Astrocyte (in vitro differentiated cells and primary cell): ENCODE measurements around the genes ZBTB42 and CDCA4.

DNA sequence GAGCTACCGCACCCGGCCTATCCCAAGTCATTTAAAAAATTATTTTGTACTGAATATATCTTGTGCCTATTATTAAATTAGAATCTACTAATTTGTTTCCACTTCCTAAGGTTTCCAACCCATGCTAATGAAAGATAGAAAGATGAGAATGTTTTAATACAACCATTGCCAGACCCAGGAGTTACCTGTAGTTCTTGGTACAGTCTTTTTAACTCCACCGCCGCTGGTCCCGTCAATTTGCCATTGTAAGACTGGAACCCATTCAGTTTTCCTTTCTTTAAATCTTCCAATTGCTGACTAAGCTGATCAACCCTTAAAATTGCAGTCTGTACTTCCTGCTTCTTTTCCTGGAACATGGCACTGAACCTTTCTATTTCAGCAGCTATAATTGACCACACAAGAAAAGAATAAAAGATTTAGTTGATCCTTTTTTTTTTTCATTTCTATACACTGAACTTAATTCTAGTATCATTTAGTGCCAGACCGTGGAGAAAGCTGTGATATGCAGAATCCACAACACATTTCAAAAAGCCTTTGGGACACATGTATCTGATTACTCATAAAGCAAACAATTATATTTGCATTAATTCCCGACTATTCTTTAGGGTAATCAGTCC, 37.3 kb downstream of the ZFYVE21 start:
- PRO-cap = no peak
- RRBS, 2 experiments = no CpG with 5 or more reads among the region's 7 CpGs

GRCh38 chr14:103862648-103862900, 15.2 kb upstream of the PPP1R13B start:
- PRO-cap = no peak
- RRBS, 2 experiments = no CpG with 5 or more reads among the region's 3 CpGs

- PRO-cap = no peak
- RRBS, 2 experiments = no CpG with 5 or more reads among the region's 21 CpGs
Observed at GRCh38 chr14:104281005-104281480, 142.7 kb downstream of the KIF26A start.

DNA sequence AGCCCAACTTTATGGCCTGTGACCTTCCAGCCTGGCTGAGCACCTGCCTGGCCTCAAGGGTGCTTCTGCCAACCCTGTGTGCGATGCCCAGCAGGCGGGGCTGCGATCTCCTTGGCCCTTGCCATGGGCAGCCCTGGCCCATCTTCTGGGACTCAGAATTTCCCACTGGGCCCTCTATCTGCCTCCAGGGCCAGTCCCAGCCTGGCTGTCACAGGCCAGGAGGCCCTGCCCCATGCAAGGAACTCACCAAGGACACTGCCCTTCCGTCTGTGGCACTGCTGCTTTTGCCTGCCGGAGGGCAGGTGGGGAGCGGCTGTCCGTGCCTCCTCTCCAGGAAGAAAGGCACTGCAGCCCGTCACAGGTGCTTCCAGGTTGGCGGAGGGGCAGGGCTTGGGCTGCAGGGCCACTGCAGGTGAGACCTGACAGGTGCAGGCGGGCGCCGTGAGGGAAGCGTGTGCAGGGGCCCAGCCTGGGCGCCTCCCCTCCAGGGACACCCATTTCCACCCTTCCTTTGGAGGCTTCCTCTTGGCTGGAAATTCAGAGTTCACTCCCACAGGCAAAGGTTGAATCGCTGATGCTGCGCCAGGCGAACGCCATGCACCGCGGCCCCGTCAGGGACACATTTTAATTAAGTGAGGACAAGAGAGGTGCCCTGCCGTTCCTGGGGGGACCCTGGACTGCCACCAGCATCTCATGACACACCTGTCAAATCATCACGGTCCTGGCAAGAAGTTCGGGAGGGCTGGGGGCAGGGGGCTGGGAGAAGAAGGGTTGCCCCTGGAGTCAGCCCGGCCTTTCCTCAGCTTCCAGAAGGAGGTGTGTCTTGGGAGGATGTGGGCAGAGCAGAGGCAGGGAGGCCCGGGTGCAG, 178.0 kb downstream of the KIF26A start:
- PRO-cap = no peak
- RRBS, 2 experiments = 34 to 47% methylated on average over 2 of the region's 26 CpGs

GRCh38 chr14:104707192-104707636, 16.8 kb upstream of the ADSS1 start:
- PRO-cap = no peak
- RRBS, 2 experiments = no CpG with 5 or more reads among the region's 13 CpGs

- PRO-cap = no peak
- RRBS, 2 experiments = 90 to 94% methylated on average over 11 to 16 of the region's 29 CpGs
Observed at GRCh38 chr14:104712710-104713142, 11.3 kb upstream of the ADSS1 start.

DNA sequence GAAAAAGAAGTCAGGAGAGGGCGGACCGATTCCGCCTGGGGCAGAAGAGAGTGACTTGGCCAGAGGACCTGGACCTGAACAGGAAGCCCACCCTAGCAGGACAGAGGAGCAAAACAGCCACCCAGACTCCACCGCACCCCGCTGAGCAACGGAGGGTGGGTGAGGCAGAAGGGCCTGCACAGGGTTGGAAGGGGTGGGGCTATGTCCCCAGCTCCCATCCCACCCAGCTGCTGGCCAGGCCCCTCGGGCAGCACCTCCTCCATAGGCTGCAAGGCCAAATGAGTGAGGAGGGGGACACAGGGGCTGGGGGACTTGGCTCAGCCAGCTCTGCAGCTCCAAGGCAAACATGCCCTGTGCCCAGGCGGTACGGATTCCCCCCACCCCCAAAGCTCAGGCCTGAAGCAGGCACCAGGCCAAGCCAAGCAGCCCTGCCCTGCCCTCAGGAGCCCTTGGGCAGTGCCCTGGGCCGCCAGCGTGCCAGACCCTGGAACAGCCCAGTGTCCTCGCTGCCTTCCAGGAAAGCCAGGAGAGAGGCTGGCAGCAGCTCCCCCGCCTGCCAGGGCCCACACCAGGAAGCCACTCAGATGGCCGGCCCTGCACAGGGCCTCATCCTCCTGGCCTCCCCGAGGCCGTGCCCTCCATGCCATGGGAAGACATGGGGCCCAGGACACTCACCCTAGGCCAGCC, 3.6 kb downstream of the AKT1 start:
- PRO-cap = no peak
- RRBS, 2 experiments = no CpG with 5 or more reads among the region's 16 CpGs

GRCh38 chr14:104800104-104801206, at the start of gene ZBTB42:
Gene ZBTB42 (plus strand): TSS chr14:104801101.
- PRO-cap = no peak
- RRBS, 2 experiments = 2 to 3% methylated on average over 55 to 61 of the region's 151 CpGs

DNA sequence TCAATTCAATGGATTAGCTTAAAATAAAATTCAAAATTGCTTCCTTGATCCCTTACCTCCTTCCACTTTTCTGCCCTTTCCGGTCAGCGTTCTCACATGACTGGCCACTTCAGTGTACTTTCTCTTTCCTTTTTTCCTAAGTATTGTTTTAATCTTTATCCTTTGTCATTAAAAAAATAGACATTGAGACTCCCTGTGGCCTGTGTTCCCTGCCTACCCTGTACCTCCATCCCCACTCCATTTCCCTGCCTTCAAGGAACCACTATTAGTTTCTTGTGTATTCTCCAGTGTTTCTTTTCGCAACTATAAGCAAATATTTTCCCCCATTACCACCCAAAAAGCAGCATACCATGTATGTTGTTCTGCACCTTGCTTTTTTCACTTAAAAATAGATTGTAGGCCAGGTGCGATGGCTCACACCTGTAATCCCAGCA, 13.4 kb downstream of the ZBTB42 start:
- PRO-cap = no peak
- RRBS, 2 experiments = no CpG with 5 or more reads among the region's 4 CpGs

DNA sequence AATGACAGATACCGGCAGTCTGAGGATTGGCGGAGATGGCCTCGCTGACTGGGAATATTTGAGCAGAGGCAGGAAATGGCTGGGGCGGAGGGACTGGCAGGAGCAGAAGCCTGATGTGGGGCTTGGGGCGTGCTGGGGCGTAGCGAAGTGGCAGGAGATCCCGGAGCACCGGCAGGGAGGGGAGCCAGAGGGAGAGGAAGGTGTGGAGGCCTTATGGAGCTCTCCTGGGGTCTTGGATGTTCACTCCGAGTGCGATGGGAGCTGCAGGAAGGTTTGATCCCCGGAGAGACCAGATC, 24.8 kb downstream of the ZBTB42 start:
- PRO-cap = no peak
- RRBS, 2 experiments = 7% methylated on average over 4 of the region's 12 CpGs; no CpG with 5 or more reads in 1 of the 2 experiments

- PRO-cap = no peak
- RRBS, 2 experiments = 2 to 4% methylated on average over 8 to 20 of the region's 30 CpGs
Observed at GRCh38 chr14:104864700-104865016, 410 bp upstream of the CEP170B start.

- PRO-cap = no peak
- RRBS, 2 experiments = no CpG with 5 or more reads among the region's 10 CpGs
Observed at GRCh38 chr14:104899021-104899246, 25.7 kb upstream of the PLD4 start.

DNA sequence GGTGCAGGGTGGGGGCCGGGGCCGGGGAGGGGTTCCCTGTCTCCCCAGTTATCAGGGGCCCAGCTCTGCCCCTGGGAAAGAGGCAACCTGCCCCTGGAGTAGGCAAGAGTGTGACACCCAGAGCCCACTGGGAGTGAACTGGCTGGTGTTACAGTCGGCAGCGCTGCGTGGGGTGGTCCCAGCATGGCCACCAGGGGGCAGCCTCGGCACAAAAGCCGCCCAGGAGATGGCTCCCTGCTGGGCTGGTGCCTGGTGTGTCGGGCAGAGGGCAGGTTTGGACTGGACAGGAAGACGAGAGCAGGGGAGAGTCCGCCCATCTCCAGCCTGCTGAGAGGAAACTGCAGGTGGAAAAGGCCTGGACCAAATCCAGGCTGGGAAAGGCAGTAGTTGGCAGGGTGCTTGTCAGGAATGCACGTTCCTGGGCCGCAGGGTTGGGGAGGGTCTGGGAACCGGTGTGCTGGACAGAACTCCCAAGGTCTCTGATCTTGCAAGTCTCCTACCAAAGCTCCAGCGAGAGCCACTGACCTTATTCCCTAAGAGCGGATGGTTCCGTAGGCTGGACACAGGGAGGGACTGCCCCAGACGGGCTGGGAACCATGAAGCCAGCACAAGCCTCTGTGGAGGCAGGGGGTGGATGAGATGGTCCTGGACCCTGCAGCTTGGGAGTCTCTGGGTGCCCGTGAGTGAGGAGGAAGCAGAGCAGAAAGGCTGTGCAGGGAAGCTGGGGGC, 1.9 kb downstream of the AHNAK2 start:
- PRO-cap = no peak
- RRBS, 2 experiments = no CpG with 5 or more reads among the region's 18 CpGs

DNA sequence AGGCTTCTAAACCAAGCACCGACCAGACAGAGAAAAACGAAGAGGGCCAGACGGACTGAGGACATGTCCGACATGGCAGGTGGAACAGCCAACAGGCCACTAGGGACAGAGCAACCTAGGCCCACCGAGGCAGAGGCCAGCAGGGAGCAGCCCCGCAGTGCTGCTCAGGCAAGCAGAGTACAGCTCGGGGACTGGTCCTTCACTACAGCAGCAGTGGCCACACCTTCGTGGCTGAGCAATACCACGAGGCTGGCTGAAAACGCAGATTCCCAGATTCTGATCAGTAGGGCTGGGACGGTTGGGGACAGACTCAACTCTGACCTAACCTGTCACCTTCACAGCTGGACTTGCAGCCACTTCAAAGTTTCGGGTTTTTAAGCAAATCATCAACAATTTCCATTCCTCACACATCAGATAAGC, 1.7 kb downstream of the CDCA4 start:
- PRO-cap = no peak
- RRBS, 2 experiments = no CpG with 5 or more reads among the region's 12 CpGs

GRCh38 chr14:105020736-105021577, at the start of gene CDCA4:
Gene CDCA4 (minus strand): TSS chr14:105021083.
- PRO-cap = unidirectional peak, minus-strand start at chr14:105021052; bidirectional peak, plus-strand start at chr14:105021413, minus-strand start at chr14:105021120; unidirectional peak, plus-strand start at chr14:105021504
- RRBS, 2 experiments = 1 to 2% methylated on average over 17 to 28 of the region's 120 CpGs

DNA sequence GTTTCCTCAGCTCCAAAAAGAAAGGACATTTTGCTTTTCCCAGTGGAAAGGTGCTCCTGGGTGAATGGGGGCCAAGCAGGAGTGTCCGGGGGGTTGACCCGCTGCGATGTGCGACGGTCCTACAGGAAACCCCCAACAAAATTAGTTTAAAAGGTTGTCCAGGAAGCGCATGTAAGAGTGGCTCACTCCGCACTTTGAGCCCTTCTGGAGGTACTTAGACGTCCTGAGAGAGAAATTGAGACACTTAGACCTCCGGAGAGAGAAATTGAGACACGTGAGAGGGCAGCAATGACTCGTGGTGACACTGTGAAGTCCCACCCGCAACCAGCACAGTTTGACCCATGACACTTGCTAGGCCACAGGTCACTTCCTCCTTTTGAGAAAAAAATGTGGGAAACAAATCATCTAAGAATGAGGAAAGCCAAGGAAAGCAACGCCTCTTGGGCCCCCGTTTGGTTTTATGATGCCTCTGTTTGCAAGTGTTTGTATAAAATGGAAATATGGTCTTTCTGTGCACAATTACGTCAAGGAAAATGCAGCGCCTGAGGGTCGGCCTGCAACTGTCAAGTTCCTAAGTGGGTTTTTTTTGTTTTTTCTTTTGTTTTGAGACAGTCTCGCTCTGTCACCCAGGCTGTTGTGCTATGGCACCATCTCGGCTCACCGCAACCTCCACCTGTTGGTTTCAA, 13.5 kb upstream of the CDCA4 start:
- PRO-cap = no peak
- RRBS, 2 experiments = no CpG with 5 or more reads among the region's 20 CpGs

GRCh38 chr14:105050128-105050897, 14.9 kb downstream of the GPR132 start:
- PRO-cap = no peak
- RRBS, 2 experiments = no CpG with 5 or more reads among the region's 22 CpGs

GRCh38 chr14:105059565-105060131, 5.6 kb downstream of the GPR132 start:
- PRO-cap = no peak
- RRBS, 2 experiments = no CpG with 5 or more reads among the region's 16 CpGs

GRCh38 chr14:105060439-105061016, 4.7 kb downstream of the GPR132 start:
- PRO-cap = no peak
- RRBS, 2 experiments = 60 to 65% methylated on average over 6 to 8 of the region's 17 CpGs

GRCh38 chr14:105150890-105151106, 17.8 kb downstream of the JAG2 start:
- PRO-cap = no peak
- RRBS, 2 experiments = 61 to 70% methylated on average over 2 of the region's 13 CpGs